ENCODE measurements around a stretch of chr17.

- PRO-cap: no peak
These were observed 170.9 kb downstream of the CEP112 start for GRCh38 chr17:66021044-66021488.

GRCh38 chr17:66230889-66231387 is 1.7 kb upstream of the APOH start:
- PRO-cap: no peak

GRCh38 chr17:66304160-66304832 is 1.9 kb downstream of the PRKCA start:
- PRO-cap: no peak

GRCh38 chr17:66353878-66354158 is 51.4 kb downstream of the PRKCA start:
- PRO-cap: no peak

- PRO-cap: bidirectional peak, plus-strand start at chr17:66375331, minus-strand start at chr17:66375203
These were observed 72.7 kb downstream of the PRKCA start for GRCh38 chr17:66374838-66375706.

DNA sequence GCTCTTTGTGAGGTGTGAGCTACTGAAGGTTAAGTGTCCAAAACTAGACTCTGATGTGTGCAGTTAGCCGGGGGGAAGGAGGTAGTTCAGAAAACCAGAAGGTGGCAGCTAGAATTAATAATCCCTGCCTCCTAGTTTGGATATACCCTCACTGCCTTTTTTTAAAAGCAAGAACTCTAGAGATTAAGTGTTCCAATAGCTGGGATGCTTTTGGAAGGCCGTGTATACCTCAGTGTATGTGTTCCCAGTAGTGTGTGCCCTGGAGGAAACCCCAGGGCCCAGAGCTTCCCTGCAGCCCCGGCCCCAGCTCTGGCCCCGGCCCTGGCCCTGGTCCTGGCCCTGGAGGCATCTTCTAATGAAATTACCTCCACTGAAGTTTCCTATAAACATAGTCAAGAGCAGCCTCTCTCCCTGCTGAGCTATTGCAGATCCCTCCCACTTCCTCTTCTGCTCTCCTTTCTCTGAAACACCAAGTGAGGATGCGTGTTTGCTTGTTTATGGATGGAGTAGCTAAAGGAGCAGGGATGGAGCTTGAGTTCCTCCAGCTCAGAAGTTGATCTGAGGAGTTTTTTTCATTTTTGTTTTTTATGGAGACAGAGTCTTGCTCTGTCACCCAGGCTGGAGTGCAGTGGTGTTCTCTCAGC is 130.7 kb downstream of the PRKCA start:
- PRO-cap: no peak

DNA sequence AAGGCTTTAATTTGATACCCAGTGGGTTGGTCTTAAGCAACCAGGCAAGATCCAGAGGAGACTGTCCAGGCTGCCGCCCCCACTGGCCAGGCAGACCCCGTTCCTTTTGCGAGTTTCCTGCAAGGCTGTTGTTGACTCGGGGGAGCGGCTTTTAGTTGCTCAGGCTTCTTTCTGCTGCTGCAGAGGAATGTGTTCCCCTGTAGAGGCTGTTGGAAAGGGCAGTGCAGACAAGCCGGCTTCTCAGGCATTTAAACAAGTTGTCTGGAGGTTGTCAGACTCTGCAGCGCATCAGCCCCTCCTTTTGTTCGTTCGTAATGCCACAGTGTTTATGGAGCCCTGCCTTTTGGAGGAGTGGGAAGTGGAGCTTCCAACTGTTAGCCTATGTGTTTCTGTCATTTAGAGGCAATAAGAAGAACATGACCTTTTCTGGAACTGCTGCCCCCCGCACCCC is 231.2 kb downstream of the PRKCA start:
- PRO-cap: no peak

DNA sequence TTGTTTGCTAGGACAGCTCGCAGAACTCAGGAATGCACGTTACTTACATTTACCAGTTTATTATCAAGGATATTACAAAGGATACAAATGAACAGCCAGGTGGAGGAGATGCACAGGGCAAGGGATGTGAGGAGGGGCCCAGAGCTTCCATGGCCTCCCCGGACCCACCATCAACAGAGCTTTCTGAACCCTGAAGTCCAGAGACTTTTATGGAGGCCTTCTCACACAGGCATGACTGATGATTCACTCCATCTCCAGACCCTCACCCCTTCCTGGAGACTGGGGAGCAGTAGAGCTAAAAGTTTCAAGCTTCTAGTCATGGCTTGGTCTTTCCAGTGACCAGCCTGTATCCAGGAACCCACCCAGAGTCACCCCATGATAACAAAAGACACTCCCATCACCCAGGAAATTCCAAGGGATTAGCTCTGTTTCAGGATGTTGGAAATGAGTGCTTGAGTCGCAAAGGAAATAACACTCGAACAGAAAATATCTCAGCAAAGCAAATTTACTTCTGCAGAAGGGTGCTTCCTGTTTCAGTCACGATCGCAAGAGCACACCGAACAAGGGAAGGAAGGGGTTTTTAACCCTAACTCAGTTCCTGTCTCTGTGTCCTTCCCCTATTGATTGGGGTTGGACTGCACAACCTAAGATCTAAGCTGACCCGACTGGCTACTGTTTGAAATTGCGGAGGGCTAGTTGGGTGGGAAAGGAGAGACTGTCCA is 224.6 kb upstream of the CACNG5 start:
- PRO-cap: no peak

- PRO-cap: no peak
These were observed 35.0 kb upstream of the CACNG5 start for GRCh38 chr17:66799706-66800440.

DNA sequence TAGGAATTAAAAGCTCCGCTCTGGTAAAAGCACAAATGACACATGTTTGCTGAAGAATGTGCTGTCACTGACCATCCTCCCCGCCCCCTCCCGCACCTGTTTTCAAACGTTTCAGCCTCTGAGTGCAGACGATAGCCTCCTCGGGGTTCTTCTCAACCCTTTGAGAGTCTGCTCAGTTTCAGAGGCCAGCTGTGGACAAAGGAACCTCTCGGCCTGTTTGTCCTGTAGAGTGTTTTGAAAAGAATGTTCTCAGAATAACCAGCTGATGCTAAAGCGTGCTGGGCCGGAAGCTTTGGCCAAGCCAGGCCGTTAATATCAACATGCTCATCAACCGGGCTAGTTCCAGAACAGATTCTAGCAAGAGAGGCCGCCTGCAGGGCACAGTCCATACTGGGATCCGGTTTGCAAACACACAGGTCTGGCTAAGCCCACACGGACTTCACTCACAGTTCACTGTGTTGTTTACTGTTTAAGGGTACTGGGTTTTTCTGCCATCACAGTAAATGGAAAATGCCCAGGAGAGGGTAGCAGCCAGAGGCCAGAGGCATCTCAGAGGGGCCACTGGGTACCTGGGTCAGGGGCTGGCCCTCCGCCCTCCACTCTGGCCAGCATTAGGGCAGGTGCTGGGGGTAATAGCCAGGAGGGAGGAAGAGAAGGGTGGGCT is 6.4 kb upstream of the CACNG4 start:
- PRO-cap: no peak

DNA sequence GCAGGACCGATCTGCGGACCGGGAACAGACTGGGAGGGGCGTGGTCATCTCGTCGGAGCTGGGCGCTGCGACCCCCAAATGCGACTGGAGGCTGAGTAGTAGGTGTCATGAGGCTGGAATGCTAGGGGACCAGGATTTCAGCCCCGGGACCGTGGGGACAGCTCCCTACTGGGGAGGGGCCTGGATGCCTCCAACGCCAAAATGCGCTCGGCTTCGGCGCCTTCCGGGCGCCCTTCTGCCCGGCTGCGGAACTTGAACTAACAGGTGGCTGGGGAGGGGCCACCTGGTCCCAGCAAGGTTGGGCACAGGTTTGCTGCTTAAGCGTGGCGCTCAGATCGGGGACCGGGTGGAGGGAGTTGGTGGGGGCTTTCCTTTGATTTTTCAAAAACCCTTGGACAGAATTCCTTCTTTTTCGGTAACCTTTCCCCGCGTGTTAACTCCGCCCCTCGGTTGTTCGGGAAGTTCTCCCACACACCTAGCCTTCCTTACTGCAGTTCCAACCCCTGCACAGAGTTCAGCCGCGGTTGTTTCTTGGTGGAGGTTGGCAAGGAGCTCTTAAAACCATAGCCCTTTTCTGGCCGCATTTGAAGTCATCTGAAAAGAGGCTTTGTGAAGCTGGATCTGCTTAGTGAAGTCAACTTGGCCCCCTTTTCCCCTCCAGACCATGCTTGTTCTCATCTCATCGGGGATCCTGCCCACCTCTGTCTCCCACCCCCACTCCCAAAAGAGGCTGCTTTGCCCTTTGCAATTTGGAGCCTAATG is 1.6 kb downstream of the CACNG4 start:
- PRO-cap: bidirectional peak, plus-strand start at position 305 of the sequence, minus-strand start at position 237 of the sequence

DNA sequence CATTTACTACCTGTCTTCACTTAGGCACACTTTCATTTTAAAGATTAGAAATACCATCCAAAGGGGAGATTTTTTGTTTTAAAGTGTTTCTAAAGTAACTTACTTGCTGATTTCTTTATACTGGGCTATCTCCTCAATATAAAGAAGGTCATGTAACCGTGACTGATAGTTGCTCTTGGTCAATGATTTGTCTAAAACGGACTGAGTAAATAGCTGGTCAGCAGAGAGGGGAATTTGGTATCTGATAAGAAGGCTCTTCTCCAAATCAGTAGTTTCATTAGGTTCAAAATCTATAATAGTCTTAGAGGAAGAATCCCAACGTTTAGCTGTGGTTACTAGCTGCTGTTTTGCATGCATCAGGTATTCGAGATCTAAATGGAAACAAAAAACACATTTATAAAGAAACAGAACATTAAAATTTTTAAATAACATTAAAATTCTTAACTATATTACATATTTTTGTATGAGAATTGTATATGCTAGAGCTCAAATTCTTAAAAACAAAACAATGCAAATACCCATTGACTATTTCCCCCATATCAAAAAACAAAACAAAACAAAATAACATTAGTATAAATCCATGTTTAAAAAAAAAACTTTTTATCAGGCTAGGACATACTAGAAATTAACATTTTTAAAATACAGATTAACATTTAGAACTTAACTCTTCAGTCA is 66.3 kb downstream of the HELZ start:
- PRO-cap: no peak

DNA sequence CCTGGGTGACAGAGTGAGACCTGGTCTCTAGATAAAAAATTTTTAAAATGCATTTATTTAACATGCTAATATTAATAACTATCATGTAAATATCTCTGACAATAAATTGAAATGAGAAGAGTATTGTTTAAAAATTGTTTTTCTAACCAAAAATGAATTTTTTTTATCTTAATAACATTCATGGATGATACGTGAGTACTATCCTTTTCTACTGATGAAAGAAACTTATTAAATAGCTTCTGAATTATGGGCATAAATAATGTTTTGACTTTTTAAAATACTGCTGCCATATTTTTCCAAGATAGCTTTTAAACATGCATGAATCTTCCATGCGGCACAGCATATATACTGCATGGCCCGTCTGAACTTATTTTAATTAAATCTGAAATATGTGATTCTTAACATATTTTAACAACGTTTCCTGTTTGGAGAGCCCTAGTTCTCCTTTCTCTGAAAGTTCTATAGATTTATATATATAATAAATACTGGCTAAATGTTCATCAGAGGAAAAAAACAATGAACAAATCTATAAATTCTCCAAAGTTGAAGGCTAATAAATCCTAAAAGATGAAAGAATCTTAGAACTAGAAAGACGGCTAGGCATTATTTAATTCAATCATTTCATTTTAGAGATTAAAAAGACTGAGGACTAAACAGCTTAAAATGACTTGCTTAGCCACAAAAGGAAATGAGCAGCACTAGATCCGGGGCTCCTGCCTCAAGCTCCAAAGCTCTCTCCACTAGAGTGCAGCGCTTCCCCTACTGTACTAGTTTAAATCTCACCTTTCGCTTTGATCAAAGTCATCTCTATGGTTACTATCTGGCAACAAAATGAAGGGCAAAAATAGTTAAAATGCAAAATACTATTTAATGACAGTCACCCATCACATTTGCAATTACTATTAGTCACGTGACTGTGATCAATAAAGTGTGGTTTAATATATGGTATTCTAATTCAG is 6.8 kb downstream of the PSMD12 start:
- PRO-cap: no peak

GRCh38 chr17:67419180-67419709 is 42.2 kb downstream of the PITPNC1 start:
- PRO-cap: no peak

GRCh38 chr17:67431667-67432069 is 54.6 kb downstream of the PITPNC1 start:
- PRO-cap: no peak

- PRO-cap: no peak
These were observed 100.7 kb downstream of the PITPNC1 start for GRCh38 chr17:67477751-67478123.

GRCh38 chr17:67535606-67536088 is 158.6 kb downstream of the PITPNC1 start:
- PRO-cap: no peak

DNA sequence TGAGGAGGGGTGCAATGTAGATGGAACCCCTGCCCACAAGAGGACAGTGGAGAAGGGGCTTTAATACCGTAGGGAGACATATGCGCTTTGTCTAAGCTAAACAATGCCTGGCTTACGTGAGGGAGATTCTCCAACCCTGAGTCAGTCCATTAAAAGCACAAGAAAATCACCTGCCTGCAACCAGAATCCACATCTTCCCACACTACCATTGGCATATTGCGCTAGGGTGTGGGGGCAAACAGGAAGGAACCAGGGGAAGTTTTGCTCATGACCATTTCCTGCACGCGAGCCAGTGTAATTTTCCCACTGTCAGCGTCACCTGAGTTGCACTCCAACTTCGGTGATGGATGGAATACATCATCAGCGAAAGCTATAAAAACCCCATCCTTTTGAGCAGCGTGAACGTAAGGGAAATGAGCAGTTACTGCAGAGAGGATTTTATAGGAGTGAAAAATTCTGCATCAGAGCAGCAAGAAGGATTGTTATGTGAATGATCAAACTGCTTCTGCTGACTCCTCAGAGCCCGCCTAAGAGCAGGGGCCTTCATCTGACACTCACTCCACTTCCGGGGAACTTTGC is 167.9 kb upstream of the NOL11 start:
- PRO-cap: no peak

DNA sequence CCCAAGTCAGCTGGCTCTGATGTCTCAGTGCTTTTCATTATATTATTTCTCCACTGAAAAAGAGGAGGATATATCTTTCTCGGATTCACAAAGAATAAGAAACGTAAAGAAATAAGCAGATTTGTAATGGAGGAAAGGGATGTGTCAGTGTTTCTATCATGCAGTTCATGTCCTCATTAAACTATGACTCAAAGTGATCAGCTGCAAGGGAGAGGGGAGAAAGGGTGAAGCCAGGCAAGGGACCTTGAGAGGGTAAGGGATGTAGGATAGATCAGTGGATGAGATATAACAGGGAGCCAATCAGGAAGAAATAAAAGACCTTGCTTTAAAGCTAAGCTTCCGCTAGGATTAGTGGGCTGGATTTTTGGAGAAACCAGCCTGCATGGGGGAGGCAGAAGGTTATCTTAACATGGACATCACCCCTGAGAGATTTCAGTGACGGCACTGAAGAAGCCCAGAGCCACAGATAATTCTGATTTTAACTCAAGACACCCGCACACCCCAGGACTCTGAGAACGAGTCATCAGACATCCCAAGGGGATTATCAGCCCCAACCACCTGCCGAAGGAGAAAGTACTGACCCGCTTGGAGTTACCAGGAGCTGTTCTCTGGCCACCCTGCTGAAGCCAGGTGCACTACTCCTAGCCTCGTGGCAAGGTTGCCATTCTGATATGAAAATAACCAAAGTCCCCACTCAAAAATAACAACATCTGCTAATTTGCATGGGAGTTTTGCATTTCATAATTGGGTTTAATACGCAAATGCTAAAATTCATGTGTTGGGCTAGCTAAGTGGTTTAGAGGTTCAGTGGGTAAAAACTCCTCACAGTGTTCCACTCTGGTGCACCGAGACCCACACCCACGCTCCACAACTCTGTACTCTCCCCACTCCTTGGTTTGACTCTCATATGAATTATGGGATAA is 143.2 kb upstream of the NOL11 start:
- PRO-cap: no peak

GRCh38 chr17:67679540-67679997 is 38.2 kb upstream of the NOL11 start:
- PRO-cap: no peak

Data from Calu3 (cell line).